Metastatic Breast Carcinoma in the Brain (tissue), 10 donors: ENCODE measurements around the genes ADGRD2 and MAPKAP1.

DNA sequence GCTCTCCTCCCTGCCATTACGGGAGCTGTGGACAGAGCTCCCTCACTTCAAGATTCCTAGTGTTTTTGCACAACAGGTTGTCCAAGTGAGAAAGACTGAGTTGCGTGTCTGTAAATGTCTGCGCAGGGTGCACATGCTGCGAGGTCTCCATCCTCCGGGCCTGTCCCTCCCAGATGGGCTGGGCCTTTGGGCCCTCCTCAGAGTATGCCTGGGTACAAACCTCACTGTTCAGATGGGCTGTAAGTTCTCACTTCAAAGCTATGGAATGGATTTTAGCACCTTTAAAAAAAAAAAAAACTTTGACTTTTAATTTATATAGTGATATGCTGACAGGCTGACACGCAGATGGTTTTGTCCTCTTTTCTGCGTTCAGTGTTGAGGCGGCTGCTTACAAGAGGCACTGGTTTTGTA, 70.7 kb downstream of the GPR21 start:
- PRO-cap, 10 experiments: no peak in any of the 10 experiments

DNA sequence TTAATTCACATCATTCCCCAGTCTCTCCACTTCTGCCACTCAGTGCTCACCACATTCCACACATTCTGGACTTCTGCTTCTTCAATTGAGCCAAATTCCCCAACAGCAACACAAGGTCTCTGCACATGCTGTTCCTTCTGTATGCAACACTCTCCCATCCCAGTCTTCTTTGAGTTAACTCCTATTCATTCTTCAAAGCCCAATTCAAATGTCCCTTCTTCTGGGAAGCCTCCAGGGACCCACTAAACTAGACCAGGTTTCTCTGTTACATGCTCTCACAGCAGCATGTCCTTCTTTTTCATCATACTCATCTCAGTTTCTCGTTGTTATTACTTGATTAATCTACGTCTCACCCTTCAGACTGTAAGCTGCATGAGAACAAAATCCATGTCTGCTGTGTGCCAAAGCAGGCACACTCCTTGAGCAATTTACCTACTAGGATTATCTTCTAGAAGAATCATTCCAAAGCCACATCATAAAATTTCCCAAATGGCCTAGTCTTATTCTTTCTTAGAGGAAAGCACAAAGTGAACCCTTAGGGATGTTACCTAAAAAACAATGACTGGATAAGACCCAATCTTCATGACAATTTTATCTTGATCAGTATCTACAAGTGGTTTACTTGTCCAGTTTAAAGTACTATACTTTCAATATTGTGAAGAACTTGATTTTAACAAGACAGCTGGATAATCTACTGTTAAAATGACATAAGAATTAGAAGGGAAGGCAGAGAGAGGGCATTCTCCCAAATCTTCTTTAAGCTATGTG, 98.1 kb downstream of the GPR21 start:
- PRO-cap, 10 experiments: no peak in any of the 10 experiments

DNA sequence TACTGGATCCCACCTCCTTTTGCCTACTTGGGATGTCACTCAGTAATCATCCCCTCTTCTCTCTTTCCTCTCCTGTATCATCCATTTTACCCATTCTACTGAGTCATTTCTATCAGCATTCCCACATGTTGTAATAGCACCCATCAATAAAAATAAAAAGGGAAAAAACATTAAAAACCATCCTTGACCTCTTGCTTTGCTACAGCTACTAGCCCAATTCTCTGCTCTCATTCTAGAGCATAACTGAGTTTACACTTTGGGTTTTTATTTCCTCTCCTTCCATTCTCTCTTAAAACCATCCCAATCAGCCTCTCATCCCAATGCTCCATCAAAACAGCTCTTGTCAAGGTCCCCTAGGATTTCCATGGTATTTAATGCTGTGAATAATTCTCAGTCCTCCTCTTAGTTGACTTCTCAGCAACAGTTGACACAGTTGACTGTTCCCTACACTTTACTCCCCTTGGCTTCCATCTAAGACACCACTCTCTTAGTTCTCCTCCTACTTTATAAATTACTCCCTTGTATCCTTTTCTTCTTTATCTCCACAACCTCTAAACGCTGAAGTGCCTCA, 74.0 kb downstream of the STRBP start:
- PRO-cap, 10 experiments: no peak in any of the 10 experiments

GRCh38 chr9:123360145-123360724, 4.2 kb downstream of the CRB2 start:
- PRO-cap, 10 experiments: no peak in any of the 10 experiments

- PRO-cap, 10 experiments: no peak in any of the 10 experiments
These were observed 97.8 kb downstream of the CRB2 start for GRCh38 chr9:123453768-123454298.

- PRO-cap, 10 experiments: no peak in any of the 10 experiments
These were observed 186.9 kb downstream of the CRB2 start for GRCh38 chr9:123542678-123543487.

DNA sequence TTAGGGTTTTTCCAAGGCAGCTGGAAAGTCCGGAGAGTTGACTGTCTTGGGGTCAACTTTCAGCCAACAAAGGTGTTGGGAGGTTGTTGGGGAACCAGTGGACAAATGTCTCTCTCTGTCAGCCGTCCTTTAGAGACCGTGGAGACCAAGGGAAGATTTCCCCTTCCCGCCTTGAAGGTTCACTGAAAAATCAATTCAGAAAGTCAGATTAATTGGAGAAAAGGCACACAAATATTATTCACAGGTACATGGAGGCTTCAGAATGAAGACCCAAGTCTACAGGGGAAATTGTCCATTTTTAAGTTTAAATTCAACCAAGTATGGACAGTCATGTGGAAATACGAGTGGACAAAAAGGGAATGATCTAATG, 120.0 kb upstream of the NEK6 start:
- PRO-cap, 10 experiments: peak in 1 of 10 experiments; most common minus-strand start position 361 of the sequence (in 1)

DNA sequence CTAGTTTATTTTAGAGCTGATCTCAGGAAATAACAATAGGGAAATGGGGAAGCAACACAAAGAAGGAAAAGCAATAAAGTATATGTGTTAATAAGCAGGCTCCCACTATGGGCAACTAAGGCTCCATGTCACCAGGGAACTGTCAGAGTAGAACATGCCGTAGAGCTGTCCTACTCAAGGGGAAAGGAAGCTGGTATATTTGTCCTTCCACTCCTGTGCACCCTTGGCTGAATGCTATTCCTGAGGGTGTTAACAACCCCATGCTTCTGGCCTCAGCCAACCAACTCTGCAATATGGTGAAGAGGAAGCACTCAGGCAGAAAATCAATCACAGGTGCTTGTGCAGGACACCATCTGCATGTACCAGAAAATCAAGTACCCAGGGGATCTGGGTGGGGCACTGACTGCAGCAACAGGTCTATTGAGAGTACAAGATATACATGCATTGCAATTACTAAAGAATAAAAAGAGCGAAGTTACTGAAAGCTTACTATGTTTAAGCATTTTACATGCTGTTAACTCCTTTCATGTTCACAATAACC, 51.4 kb upstream of the NEK6 start:
- PRO-cap, 10 experiments: no peak in any of the 10 experiments

- PRO-cap, 10 experiments: peak in 5 of 10 experiments; most common plus-strand start chr9:124218931 (in 2); most common minus-strand start chr9:124218852 (in 1)
These were observed 39.0 kb upstream of the NEK6 start for GRCh38 chr9:124218643-124219155.

GRCh38 chr9:124220808-124221556, 36.8 kb upstream of the NEK6 start:
- PRO-cap, 10 experiments: peak in 7 of 10 experiments; most common plus-strand start chr9:124221372 (in 2); most common minus-strand start chr9:124221172 (in 7)

DNA sequence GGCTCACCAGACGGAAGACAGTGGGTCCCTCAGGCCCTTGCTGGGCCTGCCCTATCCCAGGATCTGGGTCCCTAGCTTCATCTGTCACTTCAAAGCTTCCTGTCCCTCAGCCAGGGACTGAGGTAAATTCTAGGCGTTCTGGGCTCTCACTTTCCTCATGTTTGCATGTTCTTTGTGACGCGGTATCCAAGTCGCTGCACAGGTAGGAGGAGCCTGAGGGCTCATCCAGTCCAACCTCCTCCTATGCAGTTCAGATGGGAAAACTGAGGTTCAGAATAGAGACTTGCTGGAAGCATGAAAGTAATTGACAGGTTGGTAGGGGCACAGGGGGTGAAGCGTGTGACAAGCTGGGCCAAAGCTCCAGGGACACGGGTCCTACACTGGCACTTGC, 35.4 kb upstream of the NEK6 start:
- PRO-cap, 10 experiments: peak in 2 of 10 experiments; most common plus-strand start position 253 of the sequence (in 1); most common minus-strand start position 119 of the sequence (in 1)

- PRO-cap, 10 experiments: peak in 1 of 10 experiments; most common plus-strand start chr9:124450424 (in 1)
These were observed at the start of gene ADGRD2 for GRCh38 chr9:124450034-124450688. Gene ADGRD2 (plus strand): TSS chr9:124450451.

DNA sequence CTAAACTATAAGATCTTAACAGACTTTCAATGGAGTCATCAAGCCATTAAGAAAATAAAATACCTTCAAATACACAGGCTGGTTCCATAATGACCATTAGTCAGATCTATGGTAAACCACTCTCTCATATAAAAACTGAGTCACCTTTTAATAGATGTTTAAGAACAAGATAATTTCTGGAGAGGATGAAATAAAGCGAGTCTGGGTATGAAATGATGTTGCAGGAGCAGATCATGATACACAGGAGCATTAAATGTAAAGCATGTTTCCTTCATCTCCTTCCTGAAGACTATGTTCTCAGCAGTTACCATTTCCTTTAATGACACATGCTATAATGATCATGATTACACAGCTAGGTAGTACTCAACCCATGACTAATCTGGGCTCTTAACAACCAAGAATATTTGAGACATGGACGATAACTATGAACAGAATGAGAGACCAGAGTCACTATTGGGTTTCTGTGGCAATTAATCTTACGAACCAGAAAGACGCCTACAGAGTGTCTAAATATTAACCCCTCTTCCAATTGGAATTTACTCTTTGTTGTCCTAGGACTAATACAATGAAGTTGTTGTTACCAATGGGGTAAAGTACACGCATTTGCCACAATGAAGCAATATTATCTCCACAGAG, 105.6 kb downstream of the NR6A1 start:
- PRO-cap, 10 experiments: no peak in any of the 10 experiments

- PRO-cap, 10 experiments: peak in 6 of 10 experiments; most common plus-strand start chr9:124771761 (in 4); most common minus-strand start chr9:124771600 (in 2)
These were observed 428 bp upstream of the NR6A1 start for GRCh38 chr9:124771499-124771978.

DNA sequence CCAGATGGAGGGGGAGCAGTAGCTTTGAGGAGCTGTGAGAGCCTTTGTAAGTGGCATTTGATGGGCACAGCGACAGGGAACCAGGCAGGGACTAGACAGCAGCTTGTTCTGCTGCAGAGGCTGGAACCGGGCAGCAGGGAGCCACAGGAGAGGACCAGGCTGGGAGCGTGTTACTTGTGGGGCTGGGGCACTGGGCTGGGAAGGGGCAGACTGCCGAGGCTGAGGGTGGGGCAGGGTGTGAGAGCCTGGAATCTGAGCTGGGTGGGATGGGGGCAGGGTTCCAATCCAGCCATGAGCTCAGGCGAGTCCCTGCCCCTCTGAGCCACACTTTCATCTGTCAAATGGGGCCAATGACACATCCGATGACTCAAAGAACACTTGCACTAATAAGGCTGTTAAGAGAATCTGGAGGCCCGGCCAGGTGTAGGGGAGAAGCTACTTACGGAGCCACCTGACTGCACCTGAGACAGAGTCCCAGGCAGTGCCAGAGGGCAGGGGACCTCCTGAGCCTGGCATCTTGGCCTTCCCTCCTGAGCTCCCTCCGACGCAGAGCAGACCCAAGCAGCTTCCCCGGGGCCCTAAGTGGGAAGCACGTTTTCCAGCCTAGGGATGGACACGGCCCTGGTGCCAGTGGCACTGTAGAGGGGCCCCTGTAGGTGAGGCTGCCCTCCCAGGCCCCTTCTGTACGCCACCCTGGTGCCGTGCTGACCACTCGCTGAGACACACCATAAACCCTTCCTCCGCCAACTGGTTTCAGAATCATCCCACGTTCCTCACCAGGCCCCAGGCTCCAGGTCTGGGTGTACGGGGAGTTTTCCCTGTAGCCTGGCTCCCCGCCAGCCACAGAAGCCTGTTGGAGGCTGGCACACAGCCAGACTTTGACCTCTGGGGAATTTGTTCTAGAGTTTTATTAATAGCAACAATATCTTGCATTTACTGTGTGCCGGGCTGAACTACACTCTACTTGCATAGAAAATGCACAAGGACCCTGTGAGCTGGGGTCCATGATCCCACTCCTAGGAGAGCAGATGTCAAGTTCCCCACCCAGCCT, 18.4 kb upstream of the WDR38 start:
- PRO-cap, 10 experiments: peak in 1 of 10 experiments; most common plus-strand start position 416 of the sequence (in 1); most common minus-strand start position 215 of the sequence (in 1)

GRCh38 chr9:124920983-124921683, 19.8 kb downstream of the GOLGA1 start:
- PRO-cap, 10 experiments: no peak in any of the 10 experiments

- PRO-cap, 10 experiments: no peak in any of the 10 experiments
These were observed 75.3 kb downstream of the MAPKAP1 start for GRCh38 chr9:125631726-125632098.

DNA sequence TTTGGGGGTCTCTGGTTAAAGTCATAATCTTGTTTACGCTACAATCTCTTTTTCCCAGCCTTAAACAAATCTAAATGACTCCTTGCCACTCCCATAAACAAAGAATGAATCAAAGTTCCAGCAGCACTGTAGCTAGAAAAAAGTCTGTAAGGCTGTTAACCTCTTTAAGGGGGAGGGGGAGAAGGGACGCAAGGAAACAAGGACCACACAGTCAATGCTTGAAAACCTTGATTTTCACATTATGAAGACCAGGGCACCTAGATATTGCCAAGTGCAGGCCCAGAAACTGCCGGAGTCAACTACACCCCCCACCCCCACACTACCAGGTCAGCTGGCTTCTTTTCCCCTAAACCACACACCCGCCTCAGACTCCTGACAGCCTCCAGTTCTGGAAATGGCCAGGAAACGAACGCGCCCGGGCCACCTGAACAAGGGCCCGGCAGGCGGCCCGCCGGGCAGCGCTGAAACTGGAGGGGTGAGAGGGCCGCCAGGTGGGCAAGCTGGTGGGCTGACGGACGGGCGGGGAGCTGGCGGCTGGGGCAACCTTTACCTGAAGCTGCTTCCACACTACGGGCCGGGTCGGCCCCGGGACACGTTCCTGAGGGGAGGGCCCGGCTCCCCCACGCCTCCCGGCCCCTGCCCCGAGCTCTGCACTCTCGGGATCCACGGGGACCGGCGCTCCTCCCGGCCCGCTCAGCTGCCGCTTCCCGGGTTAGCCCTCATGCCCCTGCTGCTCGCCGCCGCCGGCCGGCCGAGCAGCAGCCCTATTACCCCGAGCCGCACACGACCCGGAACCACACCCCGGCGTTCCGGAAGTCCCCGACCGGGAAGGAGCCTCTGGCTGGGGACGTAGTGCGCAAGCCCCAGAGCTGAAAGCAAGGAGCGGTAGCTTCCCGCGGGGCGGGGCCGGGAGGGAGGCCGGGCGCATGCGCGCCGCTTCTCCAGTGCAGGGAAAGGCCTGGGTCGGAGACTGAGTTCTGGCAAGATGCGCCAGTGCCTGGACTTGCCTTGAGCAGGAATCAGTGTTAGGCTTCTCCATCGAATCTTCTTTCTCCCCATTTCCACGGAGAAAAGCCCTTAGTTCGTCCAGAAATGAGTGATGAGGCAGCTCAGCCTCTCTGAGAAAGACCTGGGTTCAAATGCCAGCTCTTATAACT, at the start of gene MAPKAP1:
TSS of gene MAPKAP1 (minus strand) at position 788 of the 1,157 bp plus-strand sequence.
- PRO-cap, 10 experiments: peak in 10 of 10 experiments; most common plus-strand start position 944 of the sequence (in 8); most common minus-strand start position 788 of the sequence (in 10)

GRCh38 chr9:125820186-125820974, 73.2 kb downstream of the PBX3 start:
- PRO-cap, 10 experiments: no peak in any of the 10 experiments

DNA sequence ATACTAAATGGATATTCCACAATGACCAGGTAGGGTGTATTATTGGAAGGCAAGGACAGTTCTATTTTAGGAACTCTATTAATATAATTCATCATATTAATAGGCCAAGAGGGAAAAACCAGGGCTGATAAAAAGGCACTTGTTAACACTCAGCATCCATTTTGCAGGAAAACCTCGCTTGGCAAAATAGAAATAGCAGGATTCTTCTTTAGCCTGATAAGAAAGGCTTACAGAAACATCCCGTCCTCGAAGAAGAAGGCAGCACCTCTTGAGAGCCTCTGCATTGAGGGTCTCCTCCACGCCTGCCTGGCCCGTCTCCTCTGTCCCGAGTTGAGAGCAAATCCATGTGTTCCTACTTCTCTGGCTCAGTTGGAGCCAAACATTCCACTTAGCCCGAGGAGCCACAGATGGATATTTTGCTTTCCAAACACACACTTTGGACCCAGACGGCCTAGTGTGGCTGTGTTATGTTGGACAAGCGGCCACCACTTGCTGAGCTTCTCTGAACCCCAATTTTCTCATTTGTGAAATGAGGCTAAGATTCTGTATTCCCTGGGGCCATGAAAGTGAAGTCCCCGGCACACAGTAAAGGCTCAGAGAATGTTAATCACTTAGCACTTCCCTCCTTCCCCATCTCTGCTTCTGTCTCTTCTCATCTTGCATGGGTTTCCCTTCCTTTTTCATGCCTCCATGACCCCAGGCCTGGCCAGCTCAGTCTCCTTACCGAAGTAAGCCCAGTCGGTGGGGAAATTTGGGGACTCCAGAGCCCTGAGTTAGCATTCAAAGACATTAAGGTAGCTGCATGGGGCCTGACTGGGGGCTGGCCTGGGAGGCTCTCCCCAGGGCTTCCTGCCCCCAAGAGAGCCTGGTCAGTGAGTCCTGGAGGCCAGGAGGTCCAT, 181.7 kb upstream of the MVB12B start:
- PRO-cap, 10 experiments: no peak in any of the 10 experiments